Airway epithelial cell (primary cell): ENCODE results near the gene PMCH.

- RAMPAGE, long total RNA = no peak
These were observed 20.2 kb downstream of the GAS2L3 start for GRCh38 chr12:100593358-100594343.

DNA sequence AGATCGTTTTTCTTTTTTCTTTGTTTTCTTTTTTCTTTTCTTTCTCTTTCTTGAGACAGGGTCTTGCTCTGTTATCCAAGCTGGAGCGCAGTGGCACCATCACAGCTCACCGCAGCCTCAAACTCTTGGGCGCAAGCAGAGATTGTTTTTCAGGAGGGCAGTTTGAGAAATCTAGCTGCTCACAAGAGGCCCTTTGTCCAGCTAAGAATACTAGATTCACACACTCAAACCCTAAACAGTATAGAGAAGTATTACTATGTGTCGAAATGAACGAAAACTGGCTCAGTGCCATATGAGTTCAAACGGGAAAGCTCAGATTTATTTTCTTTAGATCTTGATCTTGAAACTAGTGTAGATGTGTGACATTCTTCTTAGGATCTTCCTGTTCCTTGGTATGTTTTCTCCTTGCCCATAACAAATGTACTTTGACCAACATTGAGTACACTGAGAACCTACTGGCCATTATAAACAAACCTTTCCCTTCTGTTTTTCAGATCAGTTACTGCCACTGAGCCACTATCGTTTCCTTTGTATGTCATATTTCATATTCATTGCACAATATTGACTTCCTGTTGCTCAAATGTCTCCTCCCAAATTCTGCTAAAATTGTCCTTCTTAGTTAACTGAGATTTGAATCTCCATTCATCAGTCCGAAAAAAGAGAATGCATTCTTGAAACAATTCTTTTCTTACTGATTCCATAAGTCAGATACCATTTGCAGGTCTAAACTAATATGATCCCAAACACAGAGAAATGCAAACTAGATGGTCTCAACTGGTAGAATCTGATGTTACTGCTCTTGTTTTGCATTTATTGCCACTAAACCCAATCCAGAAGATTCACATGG is 21.3 kb downstream of the MYBPC1 start:
- RAMPAGE, long total RNA = no peak

DNA sequence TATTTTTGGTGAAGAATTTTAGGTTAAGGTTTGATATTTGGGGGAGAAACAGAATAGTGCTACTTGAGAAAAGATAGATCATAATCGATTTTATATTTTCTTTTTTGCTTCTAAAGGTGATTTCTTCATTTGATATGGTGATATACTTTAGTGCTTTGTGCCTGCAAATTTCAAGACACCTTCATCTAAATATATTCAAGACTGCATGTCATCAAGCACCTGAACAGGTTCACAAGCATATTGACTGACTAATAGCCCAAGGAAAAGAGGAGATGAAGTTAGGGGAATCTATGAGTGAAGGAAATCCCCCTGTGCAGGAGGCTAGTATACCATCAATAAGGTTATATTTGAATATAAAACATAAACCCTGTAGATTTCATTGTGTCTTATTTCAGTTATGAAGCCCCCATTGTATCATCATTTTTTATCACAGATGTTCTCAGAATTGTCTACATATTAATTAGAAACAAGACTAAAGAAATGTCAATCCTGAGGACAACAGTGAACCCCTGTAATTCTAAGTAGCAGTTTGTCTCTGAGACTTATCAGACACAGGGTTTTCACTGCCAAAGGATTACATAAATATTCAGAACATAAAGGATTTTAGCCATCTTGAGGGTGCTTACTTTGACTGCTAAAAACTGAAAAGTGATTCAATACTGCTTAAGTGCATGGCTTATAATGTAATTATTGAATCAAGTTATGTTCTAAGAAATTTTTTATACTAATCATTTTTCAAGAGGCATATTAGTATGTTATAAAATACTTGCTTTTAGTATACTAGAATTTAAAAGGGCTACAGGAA is 12.9 kb downstream of the SYCP3 start:
- RAMPAGE, long total RNA = no peak

DNA sequence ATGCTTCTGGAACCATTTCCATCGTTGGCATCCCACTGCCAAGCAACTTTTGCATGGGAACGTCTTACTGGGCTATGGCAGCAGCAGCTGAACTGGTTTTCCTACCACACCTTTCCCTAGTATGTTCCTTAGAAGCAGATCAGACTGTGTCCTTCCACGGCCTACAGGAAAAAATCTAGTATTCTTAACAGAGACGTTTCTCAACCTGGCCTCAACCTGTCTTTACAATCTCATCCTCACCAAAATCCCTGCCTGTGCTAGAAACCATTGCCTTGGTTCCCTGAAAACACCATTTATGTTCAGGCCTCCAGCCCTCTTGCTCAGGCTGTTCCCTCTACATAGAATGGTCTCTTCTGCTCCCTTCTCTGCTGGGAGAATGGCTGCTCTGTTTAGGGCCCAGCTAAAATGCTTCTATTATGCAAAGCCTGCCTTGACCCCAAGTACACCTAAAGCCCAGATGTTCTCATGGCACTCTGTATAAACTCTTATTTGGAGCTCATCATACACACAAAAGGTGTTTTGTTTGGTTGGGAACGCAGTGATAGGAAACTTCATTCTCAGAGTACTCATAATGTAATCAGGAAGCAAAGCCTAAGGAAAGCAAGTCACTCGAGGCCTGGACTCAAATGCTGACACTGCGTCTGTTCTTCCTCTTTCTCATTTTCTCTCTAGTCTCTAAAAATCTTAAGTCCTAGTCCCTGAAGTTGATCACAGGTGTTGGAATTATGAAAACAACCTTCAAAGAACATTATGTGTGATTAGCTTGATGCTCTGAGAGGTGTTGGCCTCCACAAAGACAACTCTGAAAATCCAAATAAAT is 38.1 kb upstream of the SYCP3 start:
- RAMPAGE, long total RNA = no peak

DNA sequence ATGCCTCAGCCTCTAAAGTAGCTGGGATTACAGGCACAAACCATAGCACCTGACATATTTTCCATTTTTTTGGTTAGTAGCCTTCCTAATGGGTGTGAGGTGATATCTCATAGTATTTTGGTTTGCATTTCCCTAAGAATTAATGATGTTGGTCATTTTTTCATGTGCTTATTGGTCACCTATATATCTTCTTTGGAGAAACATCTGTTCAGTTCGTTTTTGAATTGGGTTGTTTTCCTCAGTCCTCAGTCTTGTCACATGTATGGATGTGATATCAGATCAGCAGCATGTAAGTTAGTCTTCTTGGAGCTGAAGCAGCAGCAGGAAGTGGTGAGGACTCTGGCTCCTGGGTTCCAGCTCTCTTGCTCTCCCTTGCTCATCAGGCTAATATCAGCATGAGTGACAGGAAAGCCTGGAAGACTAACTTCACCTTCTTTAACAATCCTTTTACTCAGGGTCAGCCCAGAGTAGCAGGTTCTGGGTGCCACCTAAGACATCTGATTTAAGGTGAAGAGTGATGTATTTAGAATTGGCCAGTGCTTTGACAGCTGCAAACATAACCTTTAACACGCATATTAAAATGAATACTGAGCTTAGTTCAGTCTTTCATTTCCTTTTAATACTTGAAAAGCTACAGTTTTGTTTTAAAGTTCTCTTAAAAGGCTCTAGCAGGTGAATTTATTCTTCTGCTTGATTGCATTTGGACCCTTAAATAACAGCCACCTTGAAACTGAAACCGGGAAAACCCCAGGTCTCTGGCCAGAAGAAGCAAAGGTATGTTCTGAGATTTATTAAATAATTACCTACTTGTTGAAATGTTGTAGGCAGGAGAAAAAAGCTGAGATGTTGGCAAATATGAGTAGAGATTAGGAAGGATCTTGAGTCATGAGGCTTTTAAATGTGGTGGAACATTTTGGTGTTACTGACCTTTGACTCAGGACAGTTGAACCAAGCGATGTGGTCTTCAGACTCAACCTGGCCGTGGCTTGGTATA is 54.3 kb downstream of the DRAM1 start:
- RAMPAGE, long total RNA = no peak

DNA sequence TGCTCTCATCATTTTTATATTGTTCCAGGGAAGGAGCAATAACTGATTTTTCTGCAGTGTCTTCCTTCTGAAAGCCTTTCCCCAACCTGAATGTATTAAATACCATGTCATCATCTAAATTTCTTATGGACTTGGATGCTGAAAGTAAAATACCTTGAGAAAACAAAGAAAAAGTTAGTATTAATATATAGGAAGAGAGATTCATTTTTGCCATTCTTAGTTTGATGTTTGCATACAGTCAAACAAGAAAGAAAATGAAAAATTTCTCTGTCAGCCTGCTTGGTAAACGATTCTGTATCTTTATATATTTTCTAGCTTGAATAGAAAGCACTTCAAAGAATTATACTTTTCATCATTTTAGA is at the start of gene PMCH:
Gene PMCH, minus strand, starts transcription at position 277 of the 362 bp plus-strand sequence.
- RAMPAGE, long total RNA = no peak

DNA sequence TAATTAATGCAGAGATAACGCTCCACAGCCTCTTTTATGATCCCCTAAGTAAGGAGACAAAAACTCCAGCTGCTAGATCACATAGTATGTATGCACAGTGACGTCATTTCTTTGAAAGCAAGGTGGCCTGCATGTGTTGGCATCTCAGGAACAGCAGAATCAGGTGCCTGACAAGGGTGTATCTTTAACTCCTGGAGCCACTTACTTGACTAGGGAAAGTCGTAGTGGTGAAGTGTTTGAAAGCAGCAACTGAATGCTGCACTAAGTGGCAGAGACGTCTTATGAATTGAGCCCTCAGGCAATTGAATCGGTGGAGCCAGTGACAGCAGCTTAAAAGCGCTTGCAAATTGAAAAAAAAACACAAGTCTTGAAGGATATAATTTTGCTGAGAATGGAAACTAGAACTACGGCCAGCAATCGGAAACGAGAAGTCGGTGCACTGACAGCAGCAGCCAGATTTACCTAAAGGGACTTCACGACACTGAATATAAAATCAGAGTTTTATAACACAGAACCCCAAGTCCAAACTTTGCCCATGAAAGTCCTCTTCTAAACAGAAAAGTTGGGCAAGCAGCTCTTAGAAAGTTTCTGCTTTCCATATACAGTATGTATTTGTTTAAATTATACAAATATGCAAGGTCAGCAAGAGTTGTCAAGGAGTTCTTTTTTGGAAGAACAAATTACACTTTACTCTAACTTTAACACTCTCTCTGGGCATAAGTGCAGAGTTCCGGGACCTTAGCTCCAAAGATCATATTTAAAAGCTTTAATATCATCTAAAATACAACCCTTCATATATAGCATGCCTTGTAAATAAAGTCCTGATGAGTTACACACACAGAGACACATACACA is 1.1 kb downstream of the IGF1 start:
- RAMPAGE, long total RNA = no peak

GRCh38 chr12:102484520-102484934 is 4.2 kb upstream of the IGF1 start:
- RAMPAGE, long total RNA = no peak

DNA sequence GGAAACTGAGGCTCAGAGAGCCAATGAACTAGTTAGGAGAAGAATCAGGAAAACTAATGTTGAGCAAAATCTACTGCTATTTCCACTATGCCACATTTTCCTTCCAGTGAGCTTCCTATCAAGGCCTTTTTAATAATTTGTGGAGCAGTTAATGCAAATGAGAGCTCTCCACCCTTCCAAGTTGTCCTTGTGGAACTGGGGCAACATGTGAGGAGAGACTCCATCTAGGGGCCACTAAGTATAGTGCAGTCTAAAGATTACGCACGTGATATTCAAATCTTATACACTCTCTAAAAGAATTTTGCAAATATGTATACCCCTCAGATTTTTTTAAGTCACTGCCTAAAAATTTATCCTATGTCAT is 100.3 kb downstream of the PAH start:
- RAMPAGE, long total RNA = no peak

- RAMPAGE, long total RNA = no peak
These were observed 3.1 kb upstream of the PAH start for GRCh38 chr12:102920253-102920451.

GRCh38 chr12:103792864-103793644 is 48.0 kb downstream of the NT5DC3 start:
- RAMPAGE, long total RNA = no peak

DNA sequence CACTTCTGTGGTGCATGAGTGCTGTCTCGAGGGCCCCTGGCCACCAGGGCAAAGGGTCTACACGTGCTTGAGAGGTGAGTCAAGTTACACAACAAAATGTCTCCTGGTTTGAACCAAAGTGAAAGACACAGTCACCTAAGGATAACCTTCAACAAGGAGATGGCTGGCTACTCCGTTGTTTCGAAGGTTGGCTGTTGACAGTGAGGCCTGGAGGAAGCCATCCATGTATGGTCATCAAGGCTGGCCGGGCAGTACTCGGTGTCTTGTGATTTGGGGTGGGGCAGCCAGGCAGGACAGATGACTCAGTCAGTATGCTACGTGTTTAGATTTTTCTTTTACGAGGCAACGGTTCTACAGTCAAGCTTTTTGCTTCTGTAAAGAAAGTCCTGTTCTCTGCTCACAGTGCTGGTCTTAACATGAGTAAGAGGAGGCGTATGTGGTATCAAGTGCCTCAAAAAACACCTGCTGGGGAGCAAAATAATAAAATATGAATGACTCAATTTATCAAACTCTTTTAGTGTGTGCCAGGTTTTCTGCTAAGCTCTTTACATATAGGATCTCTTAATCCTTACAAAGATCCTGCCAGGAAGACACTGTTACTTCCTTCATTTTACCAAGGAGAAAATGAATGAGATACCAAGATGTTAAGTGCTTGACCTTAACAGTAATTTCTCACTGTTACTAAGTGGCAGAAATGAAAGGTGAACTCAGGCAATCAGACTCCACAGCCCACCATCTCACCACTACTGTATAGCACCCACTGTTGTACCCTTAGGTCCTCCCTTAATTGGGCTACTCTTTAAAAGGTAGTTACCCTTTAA is 18.2 kb upstream of the NT5DC3 start:
- RAMPAGE, long total RNA = no peak

- RAMPAGE, long total RNA = no peak
These were observed 28.8 kb upstream of the HSP90B1 start for GRCh38 chr12:103901391-103901802.

DNA sequence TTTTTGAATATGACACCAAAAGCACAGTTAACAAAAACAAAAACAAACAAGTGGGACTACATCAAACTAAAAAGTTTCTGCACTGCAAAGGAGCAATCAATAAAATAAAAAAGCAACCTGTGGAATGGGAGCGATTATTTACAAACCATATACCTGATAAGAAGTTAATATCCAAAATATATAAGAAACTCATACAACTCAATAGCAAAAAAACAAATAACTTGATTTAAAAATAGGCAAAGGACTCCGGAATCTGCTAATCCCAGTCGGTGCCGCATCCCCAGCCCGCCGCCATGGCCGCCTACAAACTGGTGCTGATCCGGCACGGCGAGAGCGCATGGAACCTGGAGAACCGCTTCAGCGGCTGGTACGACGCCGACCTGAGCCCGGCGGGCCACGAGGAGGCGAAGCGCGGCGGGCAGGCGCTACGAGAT is 19.5 kb downstream of the GLT8D2 start:
- RAMPAGE, long total RNA = start-site peak on the plus strand centred at position 256 of the sequence, 28 bp wide, 18 and 70 reads in 2 replicates

DNA sequence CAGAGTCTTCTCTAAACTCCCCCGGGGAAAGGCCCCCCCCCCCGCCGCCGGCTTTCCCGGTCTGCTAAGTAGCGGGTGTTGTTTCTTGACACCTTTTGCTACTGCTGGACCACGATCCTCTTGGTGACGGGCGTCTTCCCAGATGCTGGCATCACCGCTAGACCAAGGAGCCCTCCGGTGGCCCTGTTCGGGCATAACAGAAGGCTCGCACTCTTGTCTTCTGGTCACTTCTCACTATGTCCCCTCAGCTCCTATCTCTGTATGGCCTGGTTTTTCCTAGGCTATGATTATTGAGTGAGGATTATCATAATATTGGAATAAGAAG is 9.4 kb upstream of the EID3 start:
- RAMPAGE, long total RNA = no peak

- RAMPAGE, long total RNA = no peak
These were observed 20.9 kb downstream of the CHST11 start for GRCh38 chr12:104477524-104478094.

DNA sequence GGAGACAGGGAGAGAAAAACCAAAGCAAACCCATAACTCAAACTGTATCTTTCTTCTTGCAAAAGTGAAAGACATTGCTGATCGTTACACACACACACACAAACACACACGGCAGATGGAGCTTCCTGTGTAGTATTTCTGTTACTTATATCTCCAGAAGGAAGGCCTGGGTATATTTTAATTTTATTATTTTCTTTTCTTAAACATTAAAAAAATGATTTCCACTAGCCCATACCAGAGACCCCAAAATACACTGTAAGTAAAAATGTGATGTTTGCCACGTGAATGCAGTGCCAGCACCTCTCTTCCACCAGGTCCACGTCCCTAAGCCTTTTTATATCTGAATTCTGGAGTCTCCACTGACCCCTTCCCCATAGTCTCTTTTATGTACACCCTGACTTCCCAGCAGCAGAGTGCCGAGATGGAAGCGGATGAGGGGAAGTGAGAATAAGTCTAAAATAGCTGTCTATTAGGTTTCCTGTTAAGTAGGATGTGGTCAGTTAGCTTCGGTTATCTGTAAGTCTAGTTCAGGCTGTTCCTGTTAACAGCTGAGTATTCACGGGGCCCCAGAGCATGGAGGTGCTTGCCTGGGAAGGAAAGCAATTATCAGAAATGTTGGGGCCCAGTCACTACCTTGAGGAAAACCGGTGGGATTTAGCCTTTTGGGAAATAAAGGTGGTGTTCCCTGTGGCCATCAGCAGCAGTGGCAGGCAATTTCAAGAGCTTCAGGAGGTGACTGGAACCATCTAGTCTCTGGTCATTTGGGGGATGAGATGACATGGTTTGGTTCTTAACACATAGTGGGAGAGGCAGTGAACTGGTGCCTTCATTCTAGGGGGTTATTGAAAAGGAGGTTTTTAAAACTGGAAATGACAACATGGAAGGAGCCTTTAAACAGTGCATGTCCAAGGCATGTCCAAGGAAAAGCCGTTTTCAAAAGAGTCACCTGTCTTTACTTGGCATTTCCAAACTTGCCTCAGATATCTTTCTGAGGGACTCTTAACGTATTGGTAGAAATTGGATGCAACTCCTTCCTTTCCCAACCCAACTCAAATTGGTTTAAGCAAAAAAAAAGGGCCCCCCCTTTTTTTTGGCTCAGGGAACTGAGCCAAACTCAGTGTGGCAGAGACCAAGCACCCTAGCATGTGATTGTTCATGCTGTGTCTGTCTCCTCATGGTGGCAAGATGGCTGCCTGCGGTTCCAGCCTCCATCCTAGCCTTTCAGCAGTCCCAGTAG is 21.8 kb downstream of the CHST11 start:
- RAMPAGE, long total RNA = no peak

DNA sequence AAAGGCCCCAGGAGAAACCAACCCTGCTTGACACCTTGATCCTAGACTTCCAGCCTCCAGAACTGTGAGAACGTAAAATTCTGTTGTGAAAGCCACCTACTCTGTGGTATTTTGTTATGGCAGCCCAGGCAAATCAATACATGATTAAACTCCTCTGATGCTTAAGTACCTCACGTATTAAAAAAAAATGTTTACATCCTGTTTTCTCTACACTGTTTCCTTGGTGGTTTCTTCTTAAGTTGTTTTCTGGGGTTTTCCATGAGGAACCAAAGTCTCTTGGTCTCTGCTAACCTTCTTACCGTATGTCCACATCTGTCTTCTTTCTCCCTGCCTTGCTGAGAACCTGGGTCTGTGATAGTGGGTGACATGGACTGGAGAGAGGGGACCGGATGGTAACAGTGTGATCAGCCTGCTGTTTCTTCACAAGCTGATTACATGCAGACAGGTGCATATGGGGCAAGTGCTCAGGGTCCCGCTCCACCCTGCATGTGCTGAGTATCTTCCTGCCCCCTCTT is 40.7 kb downstream of the CHST11 start:
- RAMPAGE, long total RNA = no peak

- RAMPAGE, long total RNA = no peak
These were observed 113.0 kb downstream of the CHST11 start for GRCh38 chr12:104569560-104570359.

- RAMPAGE, long total RNA = no peak
These were observed 208.2 kb downstream of the CHST11 start for GRCh38 chr12:104664829-104665523.